ENCODE data around the genes IKZF3, ZPBP2 and LRRC3C.

DNA sequence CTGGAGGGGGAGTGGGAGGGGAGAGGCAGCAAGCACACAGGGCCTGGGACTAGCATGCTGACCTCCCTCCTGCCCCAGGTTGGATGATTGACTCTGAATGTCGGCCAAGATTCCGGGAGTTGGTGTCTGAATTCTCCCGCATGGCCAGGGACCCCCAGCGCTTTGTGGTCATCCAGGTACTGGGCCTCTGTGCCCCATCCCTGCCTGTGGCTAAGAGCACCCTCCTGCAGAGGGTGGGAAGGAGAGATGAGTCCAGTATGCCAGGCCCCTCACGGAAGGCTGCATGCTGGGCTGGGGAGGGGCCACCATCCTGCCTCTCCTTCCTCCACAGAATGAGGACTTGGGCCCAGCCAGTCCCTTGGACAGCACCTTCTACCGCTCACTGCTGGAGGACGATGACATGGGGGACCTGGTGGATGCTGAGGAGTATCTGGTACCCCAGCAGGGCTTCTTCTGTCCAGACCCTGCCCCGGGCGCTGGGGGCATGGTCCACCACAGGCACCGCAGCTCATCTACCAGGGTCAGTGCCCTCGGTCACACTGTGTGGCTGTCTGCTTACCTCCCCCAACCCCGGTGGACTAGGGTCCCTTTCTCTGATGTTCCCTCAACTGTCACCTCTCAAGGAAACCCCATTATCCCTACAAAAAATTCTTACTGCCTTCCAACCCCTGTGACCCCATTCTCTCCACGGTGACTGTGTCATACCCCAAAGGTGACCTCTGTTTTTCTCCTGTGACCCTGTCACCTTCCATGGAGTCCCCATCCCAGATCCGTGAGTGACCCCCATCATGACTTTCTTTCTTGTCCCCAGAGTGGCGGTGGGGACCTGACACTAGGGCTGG lies 3.6 kb downstream of the MIEN1 start:
- RAMPAGE, long total RNA: no peak
- RRBS: 94% methylated on average over 4 of the region's 15 CpGs

- RAMPAGE, long total RNA: no peak
- RRBS: no CpG with 5 or more reads among the region's 9 CpGs
Observed at GRCh38 chr17:39759046-39759580, 21.4 kb downstream of the GRB7 start.

DNA sequence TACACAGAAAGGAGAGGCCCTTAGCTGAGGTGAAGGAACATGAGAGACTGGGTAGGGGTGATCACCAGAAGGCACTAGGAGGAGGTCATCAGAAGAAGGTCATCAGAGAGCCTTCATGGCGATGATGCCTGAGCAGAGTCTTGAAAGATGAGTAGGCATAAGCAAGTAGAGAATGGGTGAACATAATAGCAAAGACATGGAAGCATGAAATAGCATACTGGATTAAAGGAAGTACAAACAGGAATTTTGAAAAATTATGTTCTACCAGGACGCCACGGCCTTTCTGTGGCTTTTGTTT lies 2.9 kb downstream of the IKZF3 start:
- RAMPAGE, long total RNA: no peak
- RRBS: no CpG with 5 or more reads among the region's 3 CpGs

GRCh38 chr17:39863688-39864548 lies at the start of gene IKZF3:
Gene IKZF3, minus strand, starts transcription at chr17:39864312.
- RAMPAGE, long total RNA: no peak
- RRBS: 2% methylated on average over 14 of the region's 50 CpGs

DNA sequence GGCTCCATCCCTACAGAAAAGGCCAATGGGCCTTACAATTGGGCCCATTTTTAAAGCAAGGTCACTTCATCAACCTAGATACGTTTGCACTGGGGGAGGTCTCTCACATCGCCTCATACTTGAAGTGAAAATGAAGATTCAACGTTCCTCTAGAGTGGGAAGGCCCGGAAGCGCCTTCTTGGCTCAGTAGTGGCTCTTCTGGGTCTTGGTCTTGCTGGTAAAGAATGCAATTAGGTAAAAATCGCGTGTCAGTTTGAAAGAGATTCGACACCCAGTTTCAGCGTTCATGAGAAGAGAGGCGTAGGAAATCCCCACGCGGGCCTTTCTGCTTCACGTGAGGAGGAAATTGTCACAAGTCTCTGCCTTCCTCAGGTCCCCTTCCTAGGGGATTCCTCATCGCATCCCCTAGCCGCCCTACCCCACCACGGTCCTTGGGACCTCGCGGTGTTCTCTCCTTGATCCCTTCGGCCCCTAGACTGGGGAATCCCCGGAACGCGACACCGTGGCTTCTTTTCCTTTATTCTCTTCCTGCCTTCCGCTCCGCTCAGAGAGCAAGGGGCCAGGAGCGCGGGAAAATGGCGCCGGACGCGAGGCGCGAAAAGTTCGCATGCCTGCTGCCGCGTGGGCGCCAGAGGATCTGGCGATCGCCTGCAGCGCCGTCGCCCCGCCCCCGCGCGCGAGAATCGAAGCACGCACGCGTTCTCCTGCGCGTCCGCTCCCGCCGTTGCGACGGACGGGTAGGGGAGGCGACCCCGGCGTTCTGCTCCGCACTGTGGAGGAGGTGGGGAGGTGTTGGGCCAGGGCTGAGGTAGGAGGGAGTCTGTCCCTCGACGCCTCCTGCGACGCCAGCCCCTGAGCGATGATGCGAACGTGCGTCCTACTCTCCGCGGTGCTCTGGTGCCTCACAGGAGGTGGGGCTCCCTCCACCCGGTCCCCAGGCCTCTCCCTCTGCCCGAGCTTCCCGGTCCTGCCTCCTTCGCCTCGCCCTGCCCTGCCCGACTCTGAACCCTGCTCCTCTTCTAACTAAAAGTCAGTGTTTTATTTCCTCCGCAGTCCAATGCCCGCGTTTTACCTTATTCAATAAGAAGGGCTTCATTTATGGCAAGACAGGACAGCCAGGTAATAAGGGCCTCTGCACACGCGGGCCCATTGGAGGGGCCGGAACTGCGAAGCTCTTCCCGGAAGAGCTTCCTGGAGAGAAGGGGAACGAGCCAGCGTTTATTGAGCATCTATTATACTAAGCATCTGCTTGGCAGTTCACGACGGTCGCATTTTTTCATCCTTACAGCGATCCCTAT lies at the start of gene ZPBP2:
ZPBP2 (plus strand) TSS at position 707 of the 1,298 bp plus-strand sequence.
- RAMPAGE, long total RNA: no peak
- RRBS: 20% methylated on average over 8 of the region's 93 CpGs

GRCh38 chr17:39917641-39917969 lies 830 bp downstream of the GSDMB start:
- RAMPAGE, long total RNA: no peak
- RRBS: no CpG with 5 or more reads among the region's 5 CpGs

GRCh38 chr17:39927466-39928444 lies at the start of gene LRRC3C:
Gene LRRC3C, plus strand, starts transcription at chr17:39927732.
- RAMPAGE, long total RNA: start-site peak on the minus strand at chr17:39927535-39927604, 1,365 and 623 reads in 2 replicates
- RRBS: 9% methylated on average over 18 of the region's 57 CpGs

DNA sequence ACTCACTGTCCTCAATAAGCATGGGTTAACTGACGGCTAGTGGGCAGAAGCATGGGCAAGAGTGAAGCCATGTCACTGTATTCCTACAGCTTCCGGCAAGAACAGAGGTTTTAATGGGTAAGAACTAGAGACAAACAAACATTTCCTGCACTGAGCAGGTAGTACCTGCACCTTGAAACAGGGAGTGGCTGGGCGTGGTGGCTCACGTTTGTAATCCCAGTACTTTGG lies 17.6 kb downstream of the MED24 start:
- RAMPAGE, long total RNA: no peak
- RRBS: no CpG with 5 or more reads among the region's 4 CpGs

DNA sequence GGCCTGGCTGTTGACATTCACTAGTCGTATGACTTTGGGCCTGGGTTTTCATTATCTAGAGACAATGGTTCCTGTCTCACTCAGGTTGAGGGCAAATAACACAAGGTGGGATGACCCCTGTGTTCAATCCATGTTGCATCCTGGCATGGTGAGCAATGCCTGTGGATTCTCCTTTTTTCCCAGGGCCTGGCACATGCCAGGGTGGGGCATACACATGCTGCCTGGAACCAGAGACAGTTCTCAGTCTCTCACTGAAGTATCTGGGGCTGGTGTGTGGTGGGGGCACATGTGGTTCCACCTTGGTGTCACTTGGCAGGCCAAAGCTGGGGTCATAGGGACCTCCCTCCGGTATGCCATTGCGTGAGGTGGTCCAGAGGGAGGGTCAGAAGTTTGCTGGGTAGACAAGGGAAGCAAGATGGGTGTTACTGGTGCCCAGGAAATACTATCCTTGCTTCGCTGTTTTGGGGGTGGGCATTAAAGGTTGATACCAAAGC lies 5.5 kb downstream of the THRA start:
- RAMPAGE, long total RNA: no peak
- RRBS: no CpG with 5 or more reads among the region's 4 CpGs

GRCh38 chr17:40095893-40096699 lies 4.3 kb downstream of the NR1D1 start:
- RAMPAGE, long total RNA: no peak
- RRBS: 100% methylated on average over 1 of the region's 20 CpGs

GRCh38 chr17:40111108-40112251 lies 10.3 kb upstream of the MSL1 start:
- RAMPAGE, long total RNA: no peak
- RRBS: no CpG with 5 or more reads among the region's 13 CpGs

- RAMPAGE, long total RNA: no peak
- RRBS: no CpG with 5 or more reads among the region's 2 CpGs
Observed at GRCh38 chr17:40118214-40118669, 3.5 kb upstream of the MSL1 start.

GRCh38 chr17:40124219-40124843 lies 2.6 kb downstream of the MSL1 start:
- RAMPAGE, long total RNA: no peak
- RRBS: no CpG with 5 or more reads among the region's 8 CpGs

DNA sequence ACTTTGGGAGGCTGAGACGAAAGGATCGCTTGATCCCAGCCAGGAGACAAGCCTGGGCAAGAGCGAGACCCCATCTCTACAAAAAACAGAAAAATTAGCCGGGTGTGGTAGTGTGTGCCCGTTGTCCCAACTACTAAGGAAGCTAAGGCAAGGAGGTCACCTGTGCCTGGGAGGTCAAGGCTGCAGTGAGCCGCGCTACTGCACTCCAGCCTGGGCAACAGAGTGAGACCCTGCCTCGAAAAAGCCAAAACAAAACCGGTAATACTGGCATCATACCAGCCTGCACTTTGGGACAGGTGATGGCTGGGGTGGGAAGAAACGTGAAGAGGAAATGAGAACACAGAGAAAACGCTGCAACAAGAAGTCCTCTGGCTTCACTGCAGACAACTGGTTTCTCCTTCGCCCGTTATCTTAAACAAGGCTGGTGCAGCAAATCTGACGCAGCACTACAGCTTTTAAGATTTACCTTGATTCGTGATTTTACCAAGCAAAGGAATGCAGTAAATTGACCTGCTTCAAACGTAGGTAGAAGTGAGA lies 747 bp upstream of the CASC3 start:
- RAMPAGE, long total RNA: no peak
- RRBS: no CpG with 5 or more reads among the region's 16 CpGs

DNA sequence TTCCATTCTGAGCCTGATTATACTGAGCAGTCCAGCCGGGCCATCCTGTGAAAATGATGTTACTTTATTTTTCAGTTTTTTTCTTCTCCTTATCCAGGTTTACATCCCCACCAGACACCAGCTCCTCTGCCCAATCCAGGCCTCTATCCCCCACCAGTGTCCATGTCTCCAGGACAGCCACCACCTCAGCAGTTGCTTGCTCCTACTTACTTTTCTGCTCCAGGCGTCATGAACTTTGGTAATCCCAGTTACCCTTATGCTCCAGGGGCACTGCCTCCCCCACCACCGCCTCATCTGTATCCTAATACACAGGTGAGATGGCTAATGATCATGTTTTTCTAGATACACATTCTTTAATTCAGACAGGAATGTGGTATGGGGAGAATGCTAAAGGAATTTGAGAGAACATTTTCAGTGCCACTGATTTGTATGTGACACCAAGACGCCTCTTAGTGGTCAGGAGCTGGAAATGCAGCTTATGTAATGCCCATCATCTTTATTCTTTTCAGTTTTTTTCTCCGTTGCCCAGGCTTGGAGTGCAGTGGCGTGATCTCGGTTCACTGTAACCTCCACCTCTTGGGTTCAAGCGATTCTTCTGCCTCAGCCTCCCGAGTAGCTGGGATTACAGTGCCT lies 9.0 kb upstream of the RAPGEFL1 start:
- RAMPAGE, long total RNA: no peak
- RRBS: no CpG with 5 or more reads among the region's 9 CpGs

DNA sequence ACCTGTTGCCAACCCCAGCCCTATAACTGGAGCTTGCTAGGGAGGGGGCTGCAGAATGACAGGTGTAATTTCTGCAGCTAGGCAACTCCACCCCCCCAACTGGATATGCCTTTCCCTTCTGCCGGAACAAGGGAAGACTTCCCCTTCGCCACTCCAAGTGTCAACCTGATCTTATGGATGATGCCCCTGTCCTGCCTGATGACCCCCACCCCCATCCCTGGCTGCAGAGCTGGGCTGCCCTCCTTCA lies 12.7 kb downstream of the RARA start:
- RAMPAGE, long total RNA: no peak
- RRBS: no CpG with 5 or more reads among the region's 2 CpGs

- RAMPAGE, long total RNA: no peak
- RRBS: 51% methylated on average over 3 of the region's 15 CpGs
Observed at GRCh38 chr17:40322150-40322829, 13.3 kb downstream of the RARA start.

DNA sequence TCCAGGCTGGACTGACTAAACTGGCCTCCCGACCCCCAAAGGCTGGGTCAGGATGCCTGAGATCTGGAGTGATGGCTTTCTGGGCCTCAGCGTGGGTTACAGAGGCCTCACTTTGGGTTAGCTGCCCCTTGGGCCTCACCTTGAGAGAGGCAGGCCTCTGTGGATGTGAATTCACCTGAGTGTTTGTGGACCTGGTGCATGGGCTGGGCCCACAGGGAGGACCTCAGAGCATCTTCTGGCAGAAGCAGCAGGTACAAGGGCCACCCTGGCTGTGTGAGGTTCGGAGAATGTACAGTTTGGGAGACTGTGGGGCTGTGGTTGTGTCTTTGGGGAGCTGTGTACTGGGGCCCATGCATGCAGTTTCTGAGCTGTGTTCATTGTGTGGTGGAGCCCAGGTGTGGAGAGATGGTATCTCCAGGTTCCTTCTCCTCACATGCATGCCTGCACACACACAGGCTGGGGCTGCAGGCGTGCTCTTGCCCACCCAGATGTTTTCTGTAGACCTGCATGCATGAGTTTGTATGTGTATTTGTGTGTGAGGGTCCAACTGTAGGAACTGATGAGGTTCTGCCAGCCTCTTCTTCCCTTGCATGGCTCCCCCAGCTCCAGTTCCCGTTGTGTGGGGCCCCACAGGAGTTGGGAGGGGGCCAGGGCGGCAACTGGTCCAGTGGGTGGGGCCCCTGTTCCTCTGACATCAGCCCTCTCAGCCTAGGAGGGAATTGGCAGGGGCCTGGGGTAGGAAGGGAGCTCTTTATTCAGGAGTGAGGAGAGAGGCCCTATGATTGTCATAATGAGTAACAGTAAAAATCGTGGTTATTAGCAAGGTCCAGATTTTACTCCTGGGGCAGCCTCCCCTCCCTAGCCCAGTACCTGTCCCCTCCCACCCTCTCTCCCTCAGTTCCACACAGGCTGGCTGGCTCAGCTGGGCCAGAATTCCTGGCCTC lies 18.5 kb downstream of the RARA start:
- RAMPAGE, long total RNA: no peak
- RRBS: no CpG with 5 or more reads among the region's 7 CpGs

DNA sequence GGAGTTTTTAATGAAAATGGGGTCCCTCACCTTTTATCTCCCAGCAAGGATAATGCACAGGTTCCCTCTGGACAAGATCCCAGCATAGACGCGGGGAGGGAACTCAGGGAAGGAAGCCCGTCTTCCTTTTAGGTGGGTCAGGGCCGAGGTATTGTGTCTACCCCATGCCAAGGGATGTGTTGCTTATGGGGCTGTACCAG lies 26.6 kb downstream of the GJD3 start:
- RAMPAGE, long total RNA: no peak
- RRBS: no CpG with 5 or more reads among the region's 4 CpGs

DNA sequence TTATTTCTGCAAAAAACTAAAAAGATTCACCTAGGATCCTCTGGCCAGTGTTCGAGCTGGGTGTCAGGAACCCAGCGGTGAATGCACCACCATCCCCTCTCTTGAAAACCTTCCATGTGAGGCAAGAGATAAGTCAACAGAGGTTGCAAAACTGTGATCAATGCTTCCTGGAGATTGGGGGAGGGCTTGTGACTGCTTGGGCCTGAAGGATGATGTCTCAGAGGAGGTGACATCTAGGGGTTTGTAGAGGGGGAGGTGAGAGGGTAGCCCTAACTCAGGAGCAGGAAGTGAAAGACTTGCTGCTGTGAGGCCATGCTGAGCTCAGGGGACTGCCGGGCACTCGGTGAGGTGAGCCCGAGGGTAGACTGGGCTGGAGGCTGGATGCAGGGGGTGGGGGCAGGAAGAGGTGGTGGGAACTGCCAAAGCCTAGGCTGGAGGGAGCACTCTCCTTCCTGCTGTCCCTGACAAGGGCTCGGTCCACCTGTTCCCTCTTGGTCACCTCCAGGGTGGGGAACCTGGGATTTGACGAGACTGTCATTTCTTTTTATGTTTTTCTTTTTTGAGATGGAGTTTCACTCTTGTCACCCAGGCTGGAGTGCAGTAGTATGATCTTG lies 11.5 kb downstream of the GJD3 start:
- RAMPAGE, long total RNA: no peak
- RRBS: no CpG with 5 or more reads among the region's 7 CpGs

All from cardiac muscle cell (in vitro differentiated cells and primary cell).